H9 (cell line): ENCODE results near the genes EFHD2 and CELA2A.

- PRO-cap, result no peak
Measured at GRCh38 chr1:15151316-15151888, 2.1 kb upstream of the TMEM51 start.

DNA sequence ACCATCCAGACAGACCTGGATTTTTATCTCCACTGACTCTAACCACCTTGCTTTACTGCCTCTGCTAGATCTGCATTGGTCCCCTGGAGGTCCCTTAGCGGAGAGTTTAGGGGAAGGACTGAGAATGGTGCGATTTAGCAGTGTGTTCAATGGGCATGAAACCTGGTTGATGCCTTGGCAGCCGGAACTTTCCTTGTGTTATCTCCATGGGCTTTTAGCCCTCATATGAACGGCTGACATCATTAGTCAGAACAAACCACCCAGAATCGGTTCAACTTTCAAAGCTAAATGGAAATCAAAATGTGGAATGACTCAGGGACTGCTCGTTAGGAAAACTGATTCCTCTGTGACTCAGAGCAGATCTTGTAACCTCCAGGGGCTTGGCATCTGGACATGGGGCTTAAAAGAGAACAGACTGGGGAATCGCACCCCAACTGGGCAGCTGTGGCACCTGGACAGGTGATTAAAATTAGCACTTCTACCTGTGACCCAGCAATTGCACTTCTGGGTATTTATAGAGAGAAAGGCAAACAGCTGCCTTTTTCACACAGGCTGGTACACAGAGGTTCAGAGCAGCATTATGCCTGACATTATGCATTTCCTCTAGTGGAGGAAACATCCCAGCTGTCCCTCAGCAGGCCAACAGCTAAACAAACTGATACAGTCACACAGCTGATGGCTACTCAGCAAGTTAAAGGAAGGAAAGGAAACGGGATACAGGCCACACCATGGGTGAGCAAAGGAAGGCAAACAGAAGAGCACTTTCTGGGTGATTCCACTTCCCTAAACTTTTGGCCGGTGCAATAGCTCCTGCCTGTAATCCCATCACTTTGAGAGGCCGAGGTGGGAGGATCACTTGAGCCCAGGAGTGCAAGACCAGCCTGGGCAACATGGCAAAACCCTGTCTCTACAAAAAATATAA is 25.4 kb downstream of the TMEM51 start:
- PRO-cap, result no peak

DNA sequence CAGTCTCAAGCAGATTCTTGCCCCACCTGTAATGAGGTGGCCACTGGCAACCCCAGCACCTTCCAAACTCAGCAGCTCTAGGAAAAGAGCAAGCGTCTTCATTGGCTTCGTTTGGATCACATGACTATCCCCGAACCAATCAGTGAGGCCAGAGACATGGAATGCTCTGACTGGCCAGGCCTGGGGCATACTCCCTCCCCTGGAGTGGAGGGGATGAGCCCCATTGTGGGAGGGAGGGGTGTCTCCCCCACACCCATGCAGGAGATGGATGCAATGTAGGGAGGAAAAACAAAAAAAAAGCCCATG is 32.5 kb downstream of the FHAD1 start:
- PRO-cap, result no peak

- PRO-cap, result bidirectional peak, plus-strand start at chr1:15409672, minus-strand start at chr1:15409463; bidirectional peak, plus-strand start at chr1:15409888, minus-strand start at chr1:15409793
Measured at GRCh38 chr1:15409357-15410038, at the start of gene EFHD2. TSS of gene EFHD2 (plus strand) at chr1:15409888.

- PRO-cap, result no peak
Measured at GRCh38 chr1:15428456-15429134, 9.6 kb upstream of the CTRC start.

DNA sequence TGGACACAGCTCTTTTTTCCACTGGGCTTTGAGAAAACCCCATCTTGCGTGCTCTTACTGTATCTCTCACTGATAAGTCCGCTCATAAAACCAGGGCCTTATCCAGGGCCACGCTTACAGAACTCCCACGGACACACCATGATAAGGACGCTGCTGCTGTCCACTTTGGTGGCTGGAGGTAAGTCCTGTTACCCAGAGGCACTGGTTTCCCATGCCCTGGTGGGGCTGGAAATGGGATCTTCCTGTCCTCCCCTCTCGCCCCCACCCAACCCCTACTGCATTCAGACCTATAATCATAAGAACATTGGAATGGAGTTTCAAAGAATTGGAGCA is at the start of gene CELA2A:
Gene CELA2A (plus strand): TSS at position 117 of the 333 bp plus-strand sequence.
- PRO-cap, result no peak

GRCh38 chr1:15506806-15507372 is 17.1 kb downstream of the CASP9 start:
- PRO-cap, result no peak

- PRO-cap, result no peak
Measured at GRCh38 chr1:15517883-15518451, 6.0 kb downstream of the CASP9 start.

- PRO-cap, result bidirectional peak, plus-strand start at chr1:15525243, minus-strand start at chr1:15525072; unidirectional peak, plus-strand start at chr1:15525430
Measured at GRCh38 chr1:15524999-15525616, 1.1 kb upstream of the CASP9 start.

DNA sequence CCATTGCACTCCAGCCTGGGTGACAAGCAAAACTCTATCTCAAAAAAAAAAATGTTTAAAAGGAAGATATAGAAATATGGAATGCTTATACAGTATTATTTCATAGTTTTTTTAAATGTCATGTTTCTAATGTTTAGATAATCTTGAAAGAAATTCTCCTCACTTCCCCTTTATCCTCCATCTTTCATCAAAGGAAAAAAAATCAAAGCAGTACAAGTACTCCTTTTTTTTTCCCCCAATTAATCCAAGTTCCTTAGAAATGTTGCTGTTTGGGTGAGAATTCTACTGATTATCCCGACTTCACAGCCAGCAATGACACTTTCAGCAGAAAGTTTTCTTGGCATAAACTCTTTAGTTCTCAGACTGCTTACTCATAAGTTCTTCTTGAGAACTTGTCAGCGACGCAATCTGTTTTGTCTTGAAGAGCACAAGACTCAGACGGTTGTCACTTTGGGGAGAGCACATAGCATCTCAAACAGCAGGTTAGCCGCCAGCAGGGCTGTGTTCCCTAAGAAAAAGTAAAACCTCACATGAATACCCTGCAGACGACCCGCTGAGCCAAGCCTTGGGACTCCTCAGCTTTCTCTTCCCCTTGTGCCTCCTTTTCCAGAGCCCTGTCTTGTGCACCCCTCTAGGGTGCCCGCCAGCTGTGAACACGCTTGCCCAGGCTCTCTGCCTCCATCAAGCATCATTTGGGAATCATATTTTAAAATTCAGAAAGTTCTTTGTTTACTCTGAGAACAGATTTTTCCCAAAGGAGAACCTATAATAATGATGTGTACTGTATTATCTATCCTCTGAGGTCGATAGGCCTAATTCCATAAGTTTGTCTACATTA is 11.4 kb downstream of the AGMAT start:
- PRO-cap, result no peak

DNA sequence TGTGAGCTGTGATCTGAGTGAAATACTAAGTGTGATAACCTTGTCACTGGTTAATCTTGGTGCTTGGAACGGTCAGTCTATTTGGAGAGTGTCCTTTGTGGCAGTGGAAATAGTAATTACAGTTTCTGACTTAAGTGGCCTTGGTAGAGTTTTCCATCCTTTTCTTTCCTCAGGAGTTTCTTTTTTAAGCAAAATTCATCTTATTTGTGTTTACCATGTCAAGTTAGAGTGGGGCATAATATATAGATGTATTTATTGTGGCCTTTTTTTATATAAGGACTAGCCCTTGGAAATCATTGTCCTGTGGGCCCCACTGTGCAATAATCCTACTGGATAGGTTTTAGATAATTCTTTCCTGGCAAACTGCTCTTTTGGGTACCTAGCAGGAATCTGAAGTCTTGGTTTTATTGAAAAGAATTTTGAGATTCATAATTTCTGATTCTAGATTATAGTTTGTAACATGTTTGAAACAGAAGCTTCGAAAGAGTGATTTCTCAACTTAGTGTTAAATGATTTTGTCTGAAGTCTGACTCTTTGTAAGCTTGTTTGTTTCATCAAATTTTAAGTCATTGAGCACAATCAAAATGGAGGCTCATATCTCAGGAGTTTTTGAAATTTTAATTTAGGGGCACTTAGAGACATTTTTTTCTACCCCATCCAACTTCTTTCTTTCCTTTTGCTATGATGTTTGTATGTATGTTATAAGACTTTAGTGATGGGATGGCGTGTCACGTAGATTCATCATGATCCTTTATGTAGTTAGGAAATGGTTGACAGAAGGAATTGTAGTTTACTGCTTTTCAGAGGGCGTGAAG is 3.4 kb downstream of the RSC1A1 start:
- PRO-cap, result no peak

DNA sequence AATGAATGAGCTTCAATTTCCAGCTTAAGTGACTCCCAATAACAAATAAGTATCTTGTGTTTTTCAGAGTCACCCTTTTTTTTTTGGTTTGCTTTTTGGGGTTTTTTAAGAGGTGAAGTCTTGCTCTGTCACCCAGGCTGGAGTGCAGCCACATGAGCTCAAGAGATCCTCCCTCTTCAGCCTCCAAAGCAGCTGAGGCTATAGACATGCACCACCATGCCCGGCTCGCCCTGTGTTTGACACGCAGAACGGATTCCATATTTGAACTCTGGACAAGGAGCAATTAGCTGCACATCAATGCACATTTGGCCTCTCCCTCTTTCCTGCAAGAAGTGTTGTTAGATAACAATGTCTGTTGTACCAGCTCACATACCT is 3.2 kb upstream of the PLEKHM2 start:
- PRO-cap, result no peak

DNA sequence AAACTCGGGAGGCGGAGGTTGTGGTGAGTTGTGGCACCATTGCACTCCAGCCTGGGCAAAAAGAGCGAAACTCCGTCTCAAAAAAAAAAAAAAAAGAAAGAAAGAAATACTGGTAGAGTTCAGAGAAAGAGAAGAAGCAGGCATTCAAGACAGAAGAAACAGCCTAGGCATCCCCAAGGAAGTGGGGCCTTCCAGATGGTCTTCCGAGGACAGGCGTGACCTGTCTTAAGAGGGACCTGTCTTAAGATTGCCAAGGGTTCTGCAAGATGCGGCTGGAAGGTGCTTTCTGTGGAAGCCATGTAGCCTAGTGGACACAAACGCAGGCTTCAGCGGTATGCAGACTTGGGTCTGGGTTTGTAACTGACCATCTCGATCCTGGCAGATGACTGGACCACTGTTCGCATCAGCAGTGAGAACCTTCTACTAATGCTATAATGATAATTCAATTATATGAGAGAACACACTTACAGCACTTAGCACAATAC is 5.1 kb downstream of the PLEKHM2 start:
- PRO-cap, result no peak

DNA sequence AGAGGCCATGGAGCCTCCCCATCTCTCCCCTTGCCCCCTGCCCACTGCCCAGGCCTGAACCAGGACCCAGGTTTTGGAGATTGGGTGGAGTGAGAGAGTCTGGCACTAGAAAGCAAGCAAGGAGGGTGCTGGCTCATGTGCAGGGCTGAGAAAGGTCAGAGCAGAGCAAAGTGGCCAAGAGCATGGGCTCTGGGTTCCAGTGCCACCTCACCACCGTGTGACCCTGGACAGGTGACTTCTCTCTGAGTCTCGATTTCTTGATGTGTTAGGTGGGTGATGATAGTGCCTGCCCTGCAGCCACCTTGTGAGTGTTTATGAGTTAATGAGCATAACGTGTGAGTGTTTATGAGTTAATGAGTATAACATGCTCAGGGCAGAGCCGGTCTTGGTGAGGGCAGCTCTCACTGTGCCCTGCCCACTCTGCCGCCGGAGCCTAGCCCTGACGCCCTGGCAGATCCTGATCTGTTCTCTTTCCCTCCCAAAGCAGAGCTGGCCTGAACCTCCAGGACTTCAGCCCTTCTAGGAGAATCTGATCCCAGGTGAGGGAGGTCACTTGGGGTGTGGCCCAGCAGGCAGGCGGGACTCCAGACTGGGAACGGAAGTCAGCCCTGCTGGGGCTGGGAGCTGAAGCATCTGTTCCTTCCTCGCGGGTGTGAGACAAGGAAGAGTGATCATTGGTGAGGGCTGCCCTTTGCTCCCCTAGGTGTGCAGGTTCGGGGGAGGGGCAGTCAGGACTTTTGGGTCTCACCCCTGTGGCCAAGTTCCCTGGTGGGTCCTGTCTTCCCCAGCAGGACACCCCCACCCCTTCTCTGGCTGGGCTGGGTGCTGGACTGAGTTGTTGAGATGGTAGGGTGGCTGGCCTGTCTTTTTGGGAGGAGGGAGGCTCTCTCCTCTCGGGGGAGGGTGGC is 5.7 kb downstream of the FBLIM1 start:
- PRO-cap, result no peak

DNA sequence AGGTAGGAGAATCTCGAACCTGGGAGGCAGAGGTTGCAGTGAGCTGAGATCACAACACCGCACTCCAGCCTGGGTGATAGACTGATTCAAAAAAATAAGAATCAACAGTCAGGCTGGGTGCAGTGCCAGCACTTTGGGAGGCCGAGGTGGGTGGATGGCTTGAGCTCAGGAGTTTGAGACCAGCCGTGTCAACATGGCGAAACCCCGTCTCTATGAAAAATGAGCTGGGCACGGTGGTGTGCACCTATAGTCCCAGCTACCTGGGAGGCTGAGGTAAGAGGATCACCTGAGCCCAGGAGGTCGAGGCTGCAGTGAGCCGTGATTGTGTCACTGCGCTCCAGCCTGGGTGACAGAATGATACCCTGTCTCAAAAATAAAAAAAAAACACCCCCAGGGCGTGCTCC is 20.4 kb downstream of the UQCRHL start:
- PRO-cap, result no peak

DNA sequence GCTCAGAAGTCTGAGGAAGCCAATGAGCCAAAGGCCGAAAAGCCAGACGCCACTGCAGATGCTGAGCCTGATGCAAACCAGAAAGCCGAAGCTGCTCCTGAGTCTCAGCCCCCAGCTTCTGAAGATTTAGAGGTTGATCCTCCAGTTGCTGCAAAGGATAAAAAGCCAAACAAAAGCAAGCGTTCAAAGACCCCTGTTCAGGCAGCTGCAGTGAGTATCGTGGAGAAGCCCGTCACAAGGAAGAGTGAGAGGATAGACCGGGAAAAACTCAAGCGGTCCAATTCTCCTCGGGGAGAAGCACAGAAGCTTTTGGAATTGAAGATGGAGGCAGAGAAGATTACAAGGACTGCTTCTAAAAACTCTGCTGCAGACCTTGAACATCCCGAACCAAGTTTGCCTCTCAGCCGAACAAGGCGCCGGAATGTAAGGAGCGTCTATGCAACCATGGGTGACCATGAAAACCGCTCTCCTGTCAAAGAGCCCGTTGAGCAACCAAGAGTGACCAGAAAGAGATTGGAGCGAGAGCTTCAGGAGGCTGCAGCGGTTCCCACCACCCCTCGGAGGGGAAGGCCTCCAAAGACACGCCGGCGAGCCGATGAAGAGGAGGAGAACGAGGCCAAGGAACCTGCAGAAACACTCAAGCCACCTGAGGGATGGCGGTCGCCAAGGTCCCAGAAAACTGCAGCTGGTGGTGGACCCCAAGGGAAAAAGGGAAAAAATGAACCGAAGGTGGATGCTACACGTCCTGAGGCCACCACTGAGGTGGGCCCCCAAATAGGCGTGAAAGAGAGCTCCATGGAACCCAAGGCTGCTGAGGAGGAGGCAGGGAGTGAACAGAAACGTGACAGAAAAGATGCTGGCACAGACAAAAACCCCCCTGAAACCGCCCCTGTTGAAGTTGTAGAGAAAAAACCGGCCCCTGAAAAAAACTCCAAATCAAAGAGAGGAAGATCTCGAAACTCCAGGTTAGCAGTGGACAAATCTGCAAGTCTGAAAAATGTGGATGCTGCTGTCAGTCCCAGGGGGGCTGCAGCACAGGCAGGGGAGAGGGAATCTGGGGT is 44.0 kb downstream of the ZBTB17 start:
- PRO-cap, result no peak

GRCh38 chr1:15935859-15936617 is 39.9 kb downstream of the ZBTB17 start:
- PRO-cap, result no peak

GRCh38 chr1:15944634-15945375 is 31.1 kb downstream of the ZBTB17 start:
- PRO-cap, result no peak

- PRO-cap, result no peak
Measured at GRCh38 chr1:15945428-15945956, 30.4 kb downstream of the ZBTB17 start.

GRCh38 chr1:16152330-16153611 is 3.1 kb downstream of the EPHA2 start:
- PRO-cap, result no peak